Osteoblast (primary cell): Measurements from ENCODE around the gene XPNPEP1.

DNA sequence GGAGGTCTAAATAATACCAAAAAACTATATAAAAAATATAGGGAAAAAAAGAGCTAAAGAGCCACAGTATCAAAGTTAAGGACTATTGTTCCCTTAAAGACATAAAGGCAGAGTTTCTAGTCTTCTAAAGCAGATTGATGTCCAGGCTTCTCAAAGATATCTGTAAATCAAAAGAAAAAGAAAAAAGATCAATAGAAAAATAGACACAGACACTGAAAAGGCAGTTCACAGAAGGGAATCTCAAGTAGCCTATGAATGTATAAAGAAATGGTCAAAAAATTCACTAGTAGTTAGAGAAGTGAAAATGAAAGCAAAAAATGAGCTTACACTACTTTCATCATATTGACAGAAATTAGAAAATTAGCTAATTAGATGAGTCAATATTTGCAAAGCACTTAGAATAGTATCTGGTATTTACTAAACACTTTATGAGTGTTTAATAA is 1.8 kb upstream of the CFAP58 start:
- CAGE, long polyA plus RNA = no peak

GRCh38 chr10:104732139-104732572 is 91.1 kb downstream of the SORCS3 start:
- CAGE, long polyA plus RNA = no peak
- RRBS = no CpG with 5 or more reads among the region's 3 CpGs

DNA sequence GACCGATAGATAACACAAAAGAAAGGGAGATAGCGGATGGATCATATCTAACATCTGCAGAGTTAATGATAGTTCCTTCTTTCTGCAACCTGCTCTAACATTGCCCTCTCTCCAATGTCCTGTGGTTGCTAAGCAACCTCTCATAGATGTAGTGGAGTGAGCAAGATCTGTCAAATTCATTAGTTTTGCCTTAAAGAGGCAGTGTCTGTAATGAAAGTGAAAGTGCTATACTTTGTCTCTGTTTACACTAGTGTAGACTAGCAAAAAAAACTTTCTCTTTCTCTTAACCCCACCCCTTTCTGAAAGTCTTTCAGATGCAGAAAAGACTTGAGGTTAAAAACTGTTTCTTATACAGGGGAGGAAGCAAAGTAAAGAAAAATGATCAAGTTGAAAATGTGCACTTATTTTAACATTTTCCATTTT is 1196.9 kb downstream of the SORCS3 start:
- CAGE, long polyA plus RNA = no peak
- RRBS = no CpG with 5 or more reads among the region's 2 CpGs

- CAGE, long polyA plus RNA = no peak
- RRBS = no CpG with 5 or more reads among the region's 2 CpGs
These were observed 1239.4 kb downstream of the SORCS3 start for GRCh38 chr10:105880451-105880869.

DNA sequence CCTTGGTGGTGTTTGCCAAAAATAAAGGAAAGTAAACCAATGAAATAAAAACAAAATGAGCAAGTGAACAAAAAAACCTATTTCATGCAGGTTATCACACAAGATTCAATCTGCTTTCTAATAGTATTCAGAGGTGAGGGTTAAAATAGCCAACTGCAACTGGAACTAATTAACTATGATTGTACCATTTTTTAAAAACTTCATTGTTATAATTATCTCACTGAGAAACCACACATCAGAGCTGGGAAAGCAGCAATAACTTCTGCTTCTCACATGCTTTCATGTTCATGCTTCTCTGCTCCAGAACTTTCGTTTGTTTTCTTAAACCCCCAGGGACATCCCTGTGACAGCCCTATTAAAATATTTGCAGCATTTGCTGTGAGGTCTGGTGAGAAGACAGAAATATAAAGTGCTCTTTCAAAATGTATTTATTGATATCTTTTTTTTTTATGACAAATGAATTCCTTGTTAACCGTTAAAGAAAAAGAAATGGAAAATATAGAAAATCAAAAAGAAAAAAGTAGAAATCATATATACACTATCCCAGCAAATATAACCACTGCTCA is 389.0 kb upstream of the SORCS1 start:
- CAGE, long polyA plus RNA = no peak
- RRBS = no CpG with 5 or more reads among the region's 2 CpGs

- CAGE, long polyA plus RNA = no peak
- RRBS = no CpG with 5 or more reads among the region's 1 CpG
These were observed 670.2 kb downstream of the XPNPEP1 start for GRCh38 chr10:109253069-109253466.

GRCh38 chr10:109429997-109430532 is 493.2 kb downstream of the XPNPEP1 start:
- CAGE, long polyA plus RNA = no peak
- RRBS = no CpG with 5 or more reads among the region's 4 CpGs

DNA sequence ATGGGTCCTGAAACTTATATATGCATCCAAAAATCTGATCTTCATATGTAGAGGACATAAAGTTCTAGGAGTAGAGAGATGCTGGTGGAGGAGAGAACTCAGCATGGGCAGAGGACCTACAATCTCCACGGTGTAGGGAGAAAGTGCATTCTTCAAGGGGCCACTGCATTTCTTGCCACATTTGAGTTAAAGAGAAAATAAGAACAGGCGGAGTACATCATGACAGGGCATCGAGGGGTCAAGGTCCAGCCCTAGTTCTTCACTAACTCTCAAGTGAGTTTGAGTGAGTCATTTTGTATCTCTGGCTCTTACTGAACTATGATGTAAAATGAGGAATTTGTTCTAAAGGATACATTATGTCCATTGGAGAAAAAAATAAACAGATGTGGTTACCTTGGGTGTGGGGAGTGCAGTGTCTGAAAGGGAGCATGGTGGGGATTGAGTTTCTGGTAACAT is 182.9 kb downstream of the XPNPEP1 start:
- CAGE, long polyA plus RNA = no peak
- RRBS = no CpG with 5 or more reads among the region's 3 CpGs

GRCh38 chr10:109922721-109923950 is at the start of gene XPNPEP1:
Gene XPNPEP1, minus strand, starts transcription at chr10:109923511.
- CAGE, long polyA plus RNA = no peak
- RRBS = 2% methylated on average over 35 of the region's 110 CpGs

DNA sequence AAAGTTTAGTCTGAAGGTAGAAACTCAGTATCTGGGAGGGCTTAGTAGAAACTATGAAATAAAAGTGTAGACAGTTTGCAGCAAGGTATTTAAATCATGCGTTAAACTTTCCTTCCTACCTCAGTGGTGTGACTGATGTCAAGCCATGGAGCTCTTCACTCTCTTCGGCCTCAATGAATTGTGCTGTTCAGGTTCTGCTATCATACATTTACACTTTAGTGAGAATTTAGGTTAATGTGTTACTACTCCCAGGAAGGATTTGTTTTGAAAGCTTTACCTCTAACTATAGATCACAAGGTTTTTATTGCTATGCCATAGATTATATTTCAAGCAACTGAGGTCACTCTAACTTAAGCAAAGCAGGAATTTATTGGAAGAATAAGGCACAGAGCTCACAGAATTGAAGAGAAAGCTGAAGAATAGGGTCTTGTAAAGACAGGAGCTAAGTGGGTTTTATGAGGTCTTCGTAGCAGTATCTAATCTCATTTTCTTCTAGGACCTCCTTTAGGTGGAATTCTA is 11.0 kb upstream of the ADD3 start:
- CAGE, long polyA plus RNA = no peak
- RRBS = no CpG with 5 or more reads among the region's 3 CpGs

GRCh38 chr10:110156851-110157372 is 50.5 kb upstream of the MXI1 start:
- CAGE, long polyA plus RNA = no peak
- RRBS = no CpG with 5 or more reads among the region's 15 CpGs

DNA sequence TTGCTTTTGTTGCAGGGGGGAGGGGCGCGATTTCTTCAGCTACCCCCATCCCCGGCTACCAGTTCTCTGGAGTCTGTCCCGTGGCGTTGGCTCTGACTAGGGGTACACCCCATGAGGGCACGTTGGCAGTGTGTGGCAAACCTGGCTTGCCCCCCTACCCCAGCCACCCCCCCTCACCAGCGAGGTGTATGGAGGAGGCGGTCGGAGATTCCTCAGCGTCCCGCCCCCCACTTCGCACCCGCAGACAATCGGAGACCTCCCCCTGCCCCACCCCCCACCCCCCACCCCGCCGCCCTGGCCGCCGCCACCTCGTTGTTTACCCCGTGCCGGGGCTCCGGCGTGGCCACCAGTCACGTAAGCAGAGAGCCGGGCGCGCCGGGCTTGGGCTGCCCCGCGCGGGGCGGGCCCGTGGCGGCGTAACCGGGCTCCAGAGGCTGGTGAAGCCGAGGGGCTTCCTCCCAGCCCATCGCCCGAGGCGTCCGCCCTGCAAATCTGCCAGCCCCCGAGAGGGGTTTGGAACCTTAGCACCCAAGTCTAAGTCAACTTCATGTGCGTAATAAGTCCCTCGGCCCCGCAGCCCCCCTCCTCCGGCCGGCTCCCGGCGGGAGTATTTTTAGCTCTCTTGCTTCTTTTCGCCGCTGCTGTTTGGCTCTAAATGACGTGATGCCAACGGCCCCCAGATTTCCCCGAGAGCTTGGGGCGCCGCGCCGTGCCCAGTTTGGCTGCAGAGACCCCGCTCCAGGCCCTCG is 2.5 kb downstream of the MXI1 start:
- CAGE, long polyA plus RNA = no peak
- RRBS = 2% methylated on average over 9 of the region's 60 CpGs

DNA sequence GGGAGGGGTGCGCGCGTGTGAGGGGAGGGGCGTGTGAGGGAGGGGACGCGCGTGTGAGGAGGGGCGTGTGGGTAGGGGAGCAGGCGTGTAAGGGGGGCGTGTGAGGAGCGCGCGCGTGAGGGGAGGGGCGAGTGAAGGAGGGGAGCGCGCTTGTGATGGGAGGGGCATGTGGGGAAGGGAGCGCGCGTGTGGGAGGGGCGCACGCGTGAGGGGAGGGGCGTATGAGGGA is 19.1 kb downstream of the MXI1 start:
- CAGE, long polyA plus RNA = no peak
- RRBS = no CpG with 5 or more reads among the region's 24 CpGs

- CAGE, long polyA plus RNA = no peak
- RRBS = no CpG with 5 or more reads among the region's 1 CpG
These were observed 6.3 kb downstream of the SMNDC1 start for GRCh38 chr10:110298333-110298833.

GRCh38 chr10:110355788-110356353 is 51.2 kb upstream of the SMNDC1 start:
- CAGE, long polyA plus RNA = no peak
- RRBS = no CpG with 5 or more reads among the region's 5 CpGs

GRCh38 chr10:110358875-110359847 is 54.4 kb upstream of the SMNDC1 start:
- CAGE, long polyA plus RNA = no peak
- RRBS = no CpG with 5 or more reads among the region's 9 CpGs

DNA sequence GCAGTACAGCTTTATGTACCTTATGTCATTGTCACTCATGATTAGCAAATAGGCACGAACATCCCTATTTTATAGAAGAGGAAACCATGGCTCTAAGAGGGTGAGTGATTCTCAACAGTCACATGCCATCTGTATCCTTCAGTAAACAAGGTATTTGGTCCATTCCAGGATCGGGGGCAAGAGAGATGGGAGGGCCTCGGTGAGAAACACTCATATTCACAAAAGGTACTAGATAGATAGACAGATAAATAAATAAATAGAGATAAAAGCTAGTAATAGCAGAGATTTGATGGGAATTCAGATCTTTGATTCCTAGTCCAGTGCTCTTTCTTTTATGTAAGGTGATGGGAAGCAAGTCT is 5.1 kb upstream of the DUSP5 start:
- CAGE, long polyA plus RNA = no peak
- RRBS = no CpG with 5 or more reads among the region's 3 CpGs

- CAGE, long polyA plus RNA = no peak
- RRBS = no CpG with 5 or more reads among the region's 3 CpGs
These were observed 4.3 kb downstream of the DUSP5 start for GRCh38 chr10:110502112-110502397.

DNA sequence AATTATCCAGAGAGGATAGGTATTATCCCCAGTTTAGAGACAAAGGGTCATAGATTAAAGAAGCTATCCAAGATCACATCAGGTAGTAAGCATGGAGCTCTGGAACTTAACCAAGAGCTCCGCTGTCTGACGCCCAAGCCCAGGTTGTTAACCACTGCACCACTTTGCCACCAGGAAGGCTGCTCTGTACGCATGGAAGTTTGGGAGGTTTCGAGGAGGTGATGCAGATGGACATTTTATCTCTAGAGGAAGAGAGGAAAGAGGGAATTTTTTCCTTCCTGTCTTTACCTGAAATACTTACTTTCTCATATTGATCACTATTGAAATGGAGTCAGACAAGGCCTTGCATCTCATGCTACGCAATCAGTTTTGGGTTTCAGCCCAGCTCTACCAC is 7.1 kb downstream of the DUSP5 start:
- CAGE, long polyA plus RNA = no peak
- RRBS = no CpG with 5 or more reads among the region's 5 CpGs

GRCh38 chr10:110511948-110512689 is 14.4 kb downstream of the DUSP5 start:
- CAGE, long polyA plus RNA = no peak
- RRBS = no CpG with 5 or more reads among the region's 6 CpGs